Choroid plexus epithelial cell (primary cell): Measurements from ENCODE around the genes TUBB4A, C3 and PRR36.

DNA sequence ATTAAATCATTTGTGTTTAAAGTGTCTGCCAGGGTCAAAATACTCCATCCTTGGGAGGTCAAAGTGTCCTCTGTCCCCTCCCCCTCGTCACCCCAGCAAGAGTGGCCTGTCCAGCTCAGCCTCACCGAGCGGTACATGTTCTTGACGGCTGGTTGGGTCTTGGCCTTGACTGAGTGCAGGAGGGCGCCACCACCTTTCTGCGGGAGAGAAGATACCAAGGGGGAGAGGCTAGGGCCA is 6.0 kb downstream of the CRB3 start:
- RRBS = no CpG with 5 or more reads among the region's 6 CpGs

GRCh38 chr19:6480777-6481598 is 599 bp downstream of the DENND1C start:
- RRBS = no CpG with 5 or more reads among the region's 13 CpGs

GRCh38 chr19:6501695-6502817 is at the start of gene TUBB4A:
Gene TUBB4A, minus strand, starts transcription at chr19:6502309.
- RRBS = 3% methylated on average over 17 of the region's 83 CpGs

DNA sequence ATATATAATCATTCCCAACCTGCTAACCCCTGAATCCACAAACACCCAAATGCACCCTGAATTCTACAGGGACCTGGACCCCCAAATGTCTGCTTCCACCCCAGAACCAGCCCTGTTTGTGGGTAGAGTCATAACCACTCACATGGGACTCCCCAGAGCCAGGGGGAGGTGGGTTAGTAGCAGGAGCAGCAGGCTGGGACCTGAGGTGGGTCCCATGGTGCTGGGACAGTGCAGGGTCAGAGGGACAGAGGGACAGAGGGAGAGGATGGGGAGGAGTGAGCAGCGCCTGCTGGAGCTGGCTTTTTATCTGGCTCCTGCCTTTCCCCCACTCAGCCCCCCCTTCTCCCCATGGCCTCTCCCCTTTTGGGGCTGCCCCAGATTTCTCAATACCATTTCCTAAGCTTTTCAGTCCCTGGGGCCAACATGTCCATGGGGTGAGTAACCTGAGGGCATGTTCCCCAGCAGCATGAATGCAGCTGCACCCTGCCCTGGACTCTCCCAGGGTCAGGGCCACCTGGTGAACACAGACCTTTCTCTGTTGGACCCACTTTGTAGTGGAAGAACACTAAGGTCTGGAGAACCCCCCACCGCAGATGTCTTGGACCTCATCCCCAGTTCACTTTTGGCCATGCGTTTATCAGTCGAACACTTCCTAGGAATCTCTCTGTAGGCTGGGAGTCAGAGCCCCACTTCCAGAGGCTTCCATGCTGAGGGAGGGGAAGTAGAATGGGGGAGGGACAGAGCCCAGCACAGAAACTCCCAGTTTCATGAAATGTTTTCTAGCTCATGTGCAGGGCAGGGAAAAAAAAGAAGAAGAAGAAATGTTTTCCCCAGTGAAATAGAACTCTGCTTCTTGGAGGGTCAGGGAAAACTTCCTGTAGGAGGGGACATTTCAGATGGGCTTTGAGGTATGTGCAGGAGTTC is at the start of gene C3:
TSS of gene C3 (minus strand) at position 277 of the 924 bp plus-strand sequence.
- RRBS = no CpG with 5 or more reads among the region's 4 CpGs

DNA sequence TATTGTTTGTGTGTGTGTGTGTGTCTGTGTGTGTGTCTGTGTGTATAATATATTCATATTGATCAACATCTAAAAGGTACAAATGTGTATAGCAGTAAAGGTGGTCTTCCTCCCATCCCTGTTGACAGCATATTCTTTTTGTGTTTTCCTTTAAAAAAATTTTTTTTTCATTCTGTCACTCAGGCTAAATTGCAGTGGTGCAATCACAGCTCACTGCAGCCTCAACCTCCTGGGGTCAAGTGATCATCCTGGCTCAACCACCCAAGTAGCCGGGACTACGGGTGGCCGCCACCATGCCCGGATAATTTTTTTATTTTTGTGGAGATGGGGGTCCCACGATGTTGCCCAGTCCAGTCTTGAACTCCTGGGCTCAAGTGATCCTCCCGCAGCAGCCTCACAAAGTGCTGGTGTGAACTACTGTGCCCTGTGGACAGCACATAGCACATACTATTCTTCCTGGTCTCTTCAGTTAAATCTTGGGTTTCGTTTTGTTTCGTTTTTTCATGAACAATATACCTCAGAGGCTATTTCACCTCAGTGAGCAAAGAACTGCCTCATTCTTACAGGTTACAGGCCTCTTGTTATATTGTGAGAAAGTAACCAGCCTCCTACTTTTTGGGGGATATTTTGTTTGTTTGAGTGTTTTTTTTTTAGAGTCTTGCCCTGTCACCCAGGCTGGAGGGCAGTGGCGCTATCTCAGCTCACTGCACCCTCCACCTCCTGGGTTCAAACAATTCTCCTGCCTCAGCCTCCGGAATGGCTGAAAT is 1.2 kb upstream of the C3 start:
- RRBS = no CpG with 5 or more reads among the region's 10 CpGs

DNA sequence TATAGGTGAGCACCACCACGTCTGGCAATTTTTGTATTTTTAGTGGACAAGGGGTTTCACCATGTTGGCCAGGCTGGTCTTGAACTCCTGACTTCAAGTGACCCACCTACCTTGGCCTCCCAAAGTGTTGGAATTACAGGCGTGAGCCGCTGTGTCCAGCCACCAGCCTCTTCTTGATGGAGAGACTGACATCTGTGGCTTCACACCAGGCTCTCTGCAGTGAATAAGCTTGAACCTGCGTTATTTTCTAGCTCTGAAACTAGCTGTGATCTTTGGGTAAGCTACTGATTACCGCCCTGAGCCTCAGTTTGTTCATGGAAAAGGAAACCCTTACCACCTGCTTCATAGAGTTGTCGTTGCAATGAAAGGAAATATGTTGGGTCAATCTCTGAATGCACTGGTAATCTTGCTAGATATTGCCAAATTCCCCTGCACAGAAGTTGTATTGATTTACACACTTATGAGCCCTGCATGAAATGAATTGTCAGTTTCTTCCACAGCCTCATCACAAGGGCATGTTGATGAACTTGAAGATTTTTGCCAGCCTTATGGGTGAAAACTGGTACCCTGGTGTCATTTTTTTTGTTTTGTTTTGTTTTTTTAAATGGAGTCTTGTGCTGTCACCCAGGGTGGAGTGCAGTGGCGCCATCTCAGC is 1.9 kb upstream of the C3 start:
- RRBS = no CpG with 5 or more reads among the region's 7 CpGs

GRCh38 chr19:6754992-6755486 is 12.2 kb downstream of the SH2D3A start:
- RRBS = 99% methylated on average over 3 of the region's 20 CpGs

GRCh38 chr19:6766451-6766869 is 775 bp downstream of the SH2D3A start:
- RRBS = no CpG with 5 or more reads among the region's 9 CpGs

GRCh38 chr19:7114961-7115995 is 45.8 kb downstream of the ZNF557 start:
- RRBS = 76% methylated on average over 3 of the region's 21 CpGs

DNA sequence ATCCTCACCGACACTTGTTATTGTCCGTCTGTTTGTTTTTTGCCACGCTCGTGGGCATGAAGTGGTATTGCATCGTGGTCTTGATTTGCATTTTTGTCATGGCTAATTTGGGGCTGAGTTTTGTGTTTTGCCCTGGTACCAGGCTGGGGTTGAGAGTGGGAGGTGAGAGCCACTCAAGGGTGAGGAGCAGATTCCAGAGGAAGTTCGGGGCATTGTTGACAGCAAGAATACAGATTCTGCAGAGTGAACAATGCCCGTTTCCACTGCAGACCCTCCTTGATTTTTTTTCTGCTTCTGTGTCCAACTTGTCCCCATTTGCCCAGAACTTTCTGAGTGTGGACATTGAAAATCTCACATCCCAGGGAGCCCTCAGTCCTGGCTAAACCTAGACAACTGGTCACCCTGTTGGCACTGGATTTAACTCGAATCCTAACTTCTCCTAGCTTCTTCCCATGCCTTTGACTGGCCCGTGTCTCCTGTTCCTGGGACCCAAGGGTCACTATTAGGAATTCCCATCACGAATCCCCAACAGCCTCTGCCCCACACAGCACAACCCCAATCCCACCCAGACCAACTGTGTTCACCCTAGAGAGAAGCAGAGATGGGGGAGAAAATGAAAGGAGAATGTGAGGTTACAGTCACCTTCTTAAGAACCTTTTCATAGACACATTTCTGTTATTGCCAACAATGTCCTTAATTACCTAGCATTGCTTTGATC is 66.7 kb downstream of the ZNF557 start:
- RRBS = no CpG with 5 or more reads among the region's 10 CpGs

DNA sequence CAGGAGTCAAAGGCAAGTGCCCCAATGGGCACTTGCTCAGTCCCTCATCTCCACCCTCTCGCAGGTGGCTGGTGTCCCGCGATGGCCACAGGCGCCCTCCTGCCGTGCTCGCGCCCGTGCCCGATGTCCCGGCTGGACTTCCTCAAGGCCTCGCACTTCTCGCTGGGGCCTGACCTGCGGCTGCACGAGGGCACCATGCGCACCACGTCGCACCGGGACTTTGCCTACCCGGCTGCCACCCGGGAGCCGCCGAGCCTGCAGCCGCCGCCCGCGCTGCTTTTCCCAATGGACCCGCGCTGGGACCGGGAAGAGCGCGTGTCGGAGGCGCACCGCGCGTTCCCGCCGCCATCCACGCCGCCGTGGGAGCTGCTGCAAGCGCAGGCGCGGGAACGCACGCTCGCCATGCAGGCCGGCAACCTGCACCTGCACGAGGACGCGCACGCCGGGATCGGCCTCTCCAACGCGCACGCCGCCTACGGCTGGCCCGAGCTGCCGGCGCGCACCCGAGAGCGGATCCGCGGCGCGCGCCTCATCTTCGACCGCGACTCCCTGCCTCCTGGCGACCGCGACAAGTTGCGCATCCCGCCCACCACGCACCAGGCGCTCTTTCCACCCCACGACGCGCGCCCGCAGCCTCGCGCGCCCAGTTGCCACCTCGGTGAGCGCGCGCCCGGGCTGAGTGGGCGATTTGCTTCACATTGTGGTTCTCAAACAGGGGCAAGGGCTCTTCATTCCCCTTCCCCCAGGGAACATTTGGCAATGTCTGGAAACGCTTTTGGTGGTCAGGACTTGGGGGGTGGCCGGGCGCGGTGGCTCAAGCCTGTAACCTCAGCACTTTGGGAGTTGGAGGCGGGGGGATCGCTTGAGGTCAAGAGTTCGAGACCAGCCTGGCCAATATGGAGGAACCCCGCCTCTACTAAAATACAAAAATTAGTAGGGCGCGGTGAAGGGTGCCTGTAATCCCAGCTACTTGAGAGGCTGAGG is 3.7 kb downstream of the TEX45 start:
- RRBS = 2% methylated on average over 41 of the region's 104 CpGs

GRCh38 chr19:7519054-7519793 is 3.2 kb upstream of the MCOLN1 start:
- RRBS = 97% methylated on average over 7 of the region's 49 CpGs

GRCh38 chr19:7536083-7536822 is 736 bp downstream of the PNPLA6 start:
- RRBS = no CpG with 5 or more reads among the region's 28 CpGs

DNA sequence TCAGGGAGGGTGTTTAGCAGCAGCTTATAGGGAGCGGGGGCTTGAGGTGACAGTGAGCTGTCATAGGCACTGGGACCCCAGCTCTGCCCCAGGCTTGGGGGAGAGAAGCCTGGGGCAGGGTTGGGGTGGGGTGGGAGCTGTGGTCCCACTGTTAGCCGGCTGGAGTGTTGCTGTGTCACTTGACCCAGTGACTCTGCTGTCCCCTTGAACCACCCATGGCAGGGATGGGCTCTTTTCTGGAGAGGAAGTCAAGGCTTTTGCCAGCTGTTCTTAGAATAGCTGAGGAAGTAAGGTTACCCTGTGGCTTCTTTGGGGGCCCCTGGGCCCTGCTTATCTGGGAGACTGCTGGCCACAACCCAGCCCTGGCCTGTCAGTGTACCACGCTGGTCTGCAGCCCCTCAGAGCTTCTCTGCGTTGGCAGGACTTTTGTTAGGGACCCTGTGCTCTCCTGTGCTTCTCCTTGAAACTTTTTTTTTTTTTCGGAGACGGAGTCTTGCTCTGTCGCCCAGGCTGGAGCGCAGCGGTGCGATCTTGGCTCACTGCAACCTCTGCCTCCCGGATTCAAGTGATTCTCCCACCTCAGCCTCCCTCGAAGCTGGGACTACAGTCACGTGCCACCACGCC is 9.2 kb downstream of the PNPLA6 start:
- RRBS = no CpG with 5 or more reads among the region's 14 CpGs

DNA sequence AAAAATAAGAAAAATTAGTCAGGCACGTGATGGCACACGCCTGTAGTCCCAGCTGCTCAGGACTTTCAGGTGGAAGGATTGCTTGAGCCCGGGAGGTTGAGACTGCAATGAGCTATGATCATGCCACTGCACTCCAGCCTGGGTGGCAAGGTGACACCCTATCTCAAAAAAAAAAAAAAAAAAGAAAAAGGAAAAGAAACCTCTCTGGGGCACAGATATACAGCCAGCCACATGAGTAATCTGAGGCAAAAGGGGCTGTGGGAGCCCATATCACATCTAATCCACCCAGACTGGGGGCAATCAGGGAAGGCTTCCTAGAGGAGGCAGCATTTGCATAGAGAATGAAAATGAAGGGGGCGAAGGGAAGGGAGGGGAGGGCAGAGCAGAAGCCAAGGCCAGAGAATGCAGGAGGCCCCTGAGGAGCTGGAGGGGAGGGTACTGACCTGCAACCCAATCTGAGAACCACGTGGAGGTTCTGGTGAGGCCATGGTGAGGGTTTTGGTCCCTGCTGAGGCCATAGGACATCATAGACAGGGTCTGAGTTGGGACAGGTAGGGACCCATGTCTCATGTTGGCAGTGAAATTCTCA is 13.2 kb downstream of the STXBP2 start:
- RRBS = no CpG with 5 or more reads among the region's 5 CpGs

- RRBS = 2% methylated on average over 19 of the region's 48 CpGs
Measured at GRCh38 chr19:7670064-7670742, 1.4 kb downstream of the RETN start.

GRCh38 chr19:7670832-7671269 is 2.0 kb downstream of the RETN start:
- RRBS = no CpG with 5 or more reads among the region's 8 CpGs

DNA sequence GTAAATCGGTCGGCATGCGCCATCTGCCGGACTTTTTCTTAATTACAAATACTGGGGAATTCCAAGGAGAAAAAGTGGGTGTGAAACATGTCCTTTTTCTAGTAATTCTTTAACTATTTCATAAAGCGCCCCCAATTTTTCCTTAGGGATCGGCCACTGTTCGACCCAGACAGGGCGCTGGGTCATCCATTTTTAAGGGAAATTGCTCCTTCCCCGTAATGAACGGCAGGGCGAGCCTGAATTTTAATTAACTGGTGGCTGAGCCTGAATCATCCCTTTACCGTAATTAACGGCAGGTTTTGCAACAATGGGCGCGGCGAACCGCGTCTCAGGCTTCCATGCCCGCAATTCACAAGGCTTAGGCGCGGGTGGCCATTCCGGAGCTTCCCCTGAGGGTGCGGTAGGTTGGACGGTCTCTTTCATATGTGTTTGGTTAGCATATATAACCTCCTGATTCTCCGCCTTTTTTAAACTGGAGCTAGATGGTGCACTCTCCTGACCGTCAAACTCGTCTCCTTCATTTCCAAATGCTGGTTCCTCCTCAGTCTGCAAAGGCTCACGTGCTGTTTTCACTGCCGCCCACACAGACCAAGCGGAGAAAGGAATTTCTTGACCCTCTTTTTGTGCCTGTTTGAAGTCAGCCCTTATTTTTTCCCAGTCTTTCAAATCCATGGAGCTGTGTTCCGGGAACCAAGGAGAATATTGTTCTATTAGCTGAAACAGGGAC is 30.1 kb upstream of the EVI5L start:
- RRBS = no CpG with 5 or more reads among the region's 31 CpGs

DNA sequence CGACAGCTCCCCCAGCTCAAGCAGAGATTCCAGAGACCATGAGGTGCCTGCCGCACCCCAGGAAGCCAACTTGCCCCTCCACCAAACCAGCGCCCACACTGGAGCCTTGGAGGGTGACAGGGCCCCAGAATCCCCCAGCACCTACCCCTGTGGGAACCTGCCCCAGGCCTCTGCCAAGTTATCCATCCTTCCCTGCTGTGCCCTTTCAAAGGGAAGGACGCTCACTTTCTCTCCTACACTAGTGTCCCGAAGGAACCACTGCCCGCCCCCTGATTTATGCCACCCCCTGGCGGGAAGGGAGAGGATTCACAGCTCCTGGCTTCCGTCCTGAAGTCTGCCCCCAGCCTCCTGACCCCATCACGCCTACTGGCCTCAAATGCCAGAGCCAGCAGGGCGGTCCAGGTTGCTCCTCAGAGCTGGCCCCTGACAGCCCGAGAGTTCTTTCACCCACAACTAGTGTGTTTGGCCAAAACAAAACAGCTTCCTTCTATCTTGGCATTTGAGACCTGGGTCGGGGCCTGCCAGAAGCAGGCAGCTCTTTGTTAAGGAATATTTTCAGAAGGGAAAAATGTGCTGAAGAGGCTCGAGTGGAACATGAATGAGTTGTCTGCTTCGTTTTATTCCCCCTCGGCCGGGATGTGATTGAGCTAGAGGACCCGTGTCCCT is 1.5 kb downstream of the EVI5L start:
- RRBS = no CpG with 5 or more reads among the region's 17 CpGs

DNA sequence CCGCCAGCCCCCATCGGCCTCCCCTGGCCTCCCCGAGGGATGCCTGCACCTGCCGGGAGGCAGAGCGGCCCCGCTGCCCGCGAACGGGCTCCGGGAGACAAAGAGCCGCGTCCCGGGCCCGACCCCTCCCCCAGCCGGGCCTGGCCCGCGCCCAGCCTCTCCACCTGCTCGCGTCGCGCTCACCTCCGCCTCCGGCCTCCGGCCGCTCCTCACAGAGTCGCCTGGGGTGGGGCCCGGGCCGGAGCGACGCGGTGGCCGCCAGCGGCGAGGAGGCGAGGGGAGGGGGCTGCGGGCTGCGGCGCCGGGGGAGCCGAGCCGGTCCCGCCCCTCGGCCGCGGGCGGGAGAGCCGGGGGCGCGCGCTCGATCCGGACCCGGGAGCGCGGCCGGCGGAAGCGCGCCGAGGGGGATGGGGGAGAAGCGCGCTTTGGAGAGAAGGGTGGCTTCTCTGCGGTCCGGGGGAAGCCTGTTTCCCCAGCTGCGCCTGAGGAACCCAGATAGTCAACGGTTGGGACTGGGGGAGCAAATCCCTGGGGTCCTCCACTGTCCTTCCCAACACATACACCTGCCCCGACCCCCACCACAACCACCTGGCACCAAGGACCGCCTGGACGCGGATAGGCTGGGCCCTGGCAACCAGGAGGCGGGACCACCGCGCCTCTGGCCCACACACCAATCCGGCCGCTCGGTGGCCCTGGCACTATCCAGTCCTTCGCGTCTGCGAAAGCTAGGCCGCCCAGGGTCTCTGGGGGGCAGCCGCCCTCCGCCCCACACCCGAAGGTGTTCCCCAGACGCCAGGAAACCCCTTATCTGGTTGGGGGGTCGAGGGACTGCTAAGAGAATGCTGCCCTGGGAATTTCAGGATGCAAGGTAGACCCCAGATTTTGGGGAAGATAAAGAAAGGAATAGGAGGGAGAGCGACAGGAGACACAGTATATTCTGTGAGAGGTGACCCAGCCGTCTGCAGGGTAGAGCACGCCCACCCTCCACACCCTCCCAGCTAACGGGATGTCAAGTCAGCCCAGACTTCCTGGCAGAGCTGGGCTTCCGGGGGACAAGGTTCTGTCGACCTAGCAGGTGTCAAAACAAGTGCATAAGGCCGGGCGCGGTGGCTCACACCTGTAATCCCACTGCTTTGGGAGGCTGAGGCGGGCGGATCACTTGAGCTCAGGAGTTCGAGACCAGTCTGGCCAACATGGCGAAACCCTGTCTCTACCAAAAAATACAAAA is at the start of gene PRR36:
TSS of gene PRR36 (minus strand) at position 288 of the 1,228 bp plus-strand sequence.
- RRBS = 2% methylated on average over 43 of the region's 98 CpGs